Neural cell (in vitro differentiated cells): Measurements from ENCODE around the genes USP53 and TRPC3.

DNA sequence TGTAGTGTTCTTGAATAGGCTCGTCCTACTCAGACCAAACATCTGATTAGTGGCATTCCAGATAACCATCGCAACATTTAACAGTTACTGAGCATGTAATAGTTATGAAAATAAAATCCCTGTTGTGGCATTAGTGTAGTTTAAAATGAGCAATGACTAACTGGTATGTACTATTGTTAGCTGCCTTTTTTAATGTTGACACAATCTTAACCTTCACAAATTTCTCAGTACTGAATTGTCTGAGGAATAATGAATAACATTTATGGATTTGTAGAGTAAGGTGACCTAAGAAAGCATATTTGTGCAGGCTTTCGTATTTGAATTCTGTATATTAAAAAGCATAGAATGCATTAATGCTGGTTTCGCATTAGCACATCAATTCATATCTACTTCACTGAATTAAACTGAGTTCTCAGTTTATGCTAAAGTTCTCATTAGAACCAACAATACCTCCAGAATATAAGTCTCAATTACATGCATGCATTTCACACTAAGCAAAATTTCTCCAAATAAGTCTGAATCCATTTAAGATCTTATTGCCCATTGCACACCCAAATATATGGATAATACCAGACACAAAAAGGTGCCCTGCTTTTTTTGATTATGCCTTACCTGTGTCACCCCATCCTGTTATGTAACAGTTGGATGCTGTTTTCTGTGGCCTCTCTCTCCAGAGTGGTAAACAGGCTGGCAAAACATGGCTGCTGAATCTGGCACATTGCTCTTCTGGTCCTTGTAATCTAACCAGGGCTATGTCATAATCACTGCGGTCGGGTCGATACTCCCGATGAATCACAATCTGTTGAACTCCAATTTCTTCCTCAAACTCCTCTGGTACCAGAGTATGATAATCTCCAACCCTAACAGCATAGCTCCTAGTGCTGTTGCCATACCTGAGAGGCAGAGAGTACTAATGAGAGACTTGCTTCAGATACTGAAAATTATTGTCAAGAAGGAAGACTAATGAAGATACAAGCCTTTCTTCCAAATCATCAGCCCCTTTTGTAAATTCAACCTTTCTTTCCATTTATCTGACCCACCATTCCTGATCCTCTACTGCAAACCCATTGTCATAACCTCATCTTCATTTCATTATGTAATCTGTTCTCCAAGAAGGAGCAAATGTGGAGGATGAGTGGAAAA is 70.2 kb downstream of the PRSS12 start:
- RAMPAGE, long total RNA = no peak

- RAMPAGE, long total RNA = no peak
Measured at GRCh38 chr4:118805358-118806335, 30.3 kb downstream of the SEC24D start.

- RAMPAGE, long total RNA = no peak
Measured at GRCh38 chr4:119030921-119031618, 104.6 kb upstream of the MYOZ2 start.

- RAMPAGE, long total RNA = no peak
Measured at GRCh38 chr4:119041849-119042361, 93.7 kb upstream of the MYOZ2 start.

DNA sequence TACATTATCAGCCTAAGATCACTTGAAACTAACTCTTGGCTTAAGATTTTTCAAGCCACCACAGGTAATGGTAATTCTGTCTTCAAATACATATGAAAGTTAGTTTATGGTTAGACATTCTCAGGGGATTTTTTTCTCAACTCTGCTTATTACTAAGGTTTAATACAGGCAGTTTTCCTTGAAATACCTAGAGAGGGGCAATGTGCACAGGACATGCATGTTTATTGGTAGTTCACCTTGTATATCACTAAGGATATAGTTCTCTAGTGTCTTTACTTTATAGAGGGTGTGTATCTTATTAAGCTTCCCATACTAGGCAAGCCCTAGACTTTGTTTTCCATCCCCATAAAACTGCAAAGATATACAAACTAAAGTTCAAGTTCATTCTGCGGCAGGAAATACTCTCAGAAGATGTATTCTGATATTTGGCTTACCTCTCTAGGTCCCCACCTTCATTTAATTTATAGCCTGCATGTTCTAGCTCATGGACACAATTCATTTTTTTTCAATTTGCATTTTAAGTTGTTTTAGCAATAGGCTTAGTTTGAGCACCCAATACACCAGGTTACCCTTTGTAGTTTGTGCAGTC is 38.2 kb upstream of the MYOZ2 start:
- RAMPAGE, long total RNA = no peak

- RAMPAGE, long total RNA = no peak
Measured at GRCh38 chr4:119137924-119138604, 2.4 kb downstream of the MYOZ2 start.

GRCh38 chr4:119211739-119212920 is at the start of gene USP53:
Gene USP53 (plus strand): TSS chr4:119212713.
- RAMPAGE, long total RNA = start-site peak on the plus strand at chr4:119212662-119212713, 102 and 264 reads in 2 replicates

DNA sequence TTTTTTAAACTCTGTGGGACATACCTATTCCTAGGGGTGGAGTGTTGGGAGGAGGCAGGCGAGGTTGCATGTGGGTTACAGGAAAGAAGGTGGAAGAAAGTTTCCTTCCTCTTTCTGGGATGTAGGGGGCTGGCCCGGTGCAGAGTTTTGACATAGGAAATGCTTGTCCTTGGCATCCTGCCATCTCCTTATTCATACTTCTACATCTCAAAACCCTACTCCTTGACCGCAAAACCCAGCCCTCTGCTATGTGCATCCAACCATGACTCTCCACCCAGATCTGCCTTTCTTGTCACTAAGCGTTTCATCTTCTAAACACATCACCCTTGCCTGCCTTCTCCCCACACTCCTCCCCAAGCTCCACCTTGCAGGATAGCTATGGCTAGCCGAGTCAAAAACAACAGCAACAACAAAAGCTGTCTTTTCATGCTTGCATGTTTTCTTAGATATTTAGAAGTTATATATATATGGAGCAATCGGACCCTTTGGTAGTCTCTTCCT is 48.5 kb upstream of the FABP2 start:
- RAMPAGE, long total RNA = no peak

DNA sequence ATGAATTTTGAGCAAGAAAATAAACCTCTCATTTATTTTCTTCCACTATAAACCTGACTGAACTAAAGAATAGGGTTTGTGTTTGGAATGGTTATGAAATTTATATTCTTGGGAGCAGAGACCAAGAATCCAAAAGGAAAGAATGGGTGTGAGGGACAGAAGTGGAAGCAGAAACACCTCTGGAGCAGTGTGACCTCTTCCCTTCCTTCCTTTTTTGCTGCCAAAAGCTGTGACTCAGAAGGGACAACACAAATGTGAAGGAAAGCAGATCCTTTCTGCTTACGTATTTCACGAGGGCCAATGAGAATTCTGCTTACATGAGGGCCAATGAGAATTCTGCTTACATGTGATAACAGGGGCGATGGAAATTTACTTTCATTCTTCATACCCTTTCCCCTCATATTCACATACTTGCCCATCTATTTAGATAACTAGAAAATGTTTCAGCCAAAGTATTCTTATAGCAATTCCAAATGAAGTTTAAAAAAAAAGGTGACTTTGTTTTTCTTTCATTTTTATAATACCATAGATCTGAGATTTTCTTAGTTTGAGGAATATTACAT is 404.6 kb downstream of the PRDM5 start:
- RAMPAGE, long total RNA = no peak

- RAMPAGE, long total RNA = no peak
Measured at GRCh38 chr4:120921403-120921629, 1.2 kb downstream of the PRDM5 start.

GRCh38 chr4:121181880-121182253 is 17.7 kb upstream of the TNIP3 start:
- RAMPAGE, long total RNA = no peak

GRCh38 chr4:121216354-121216746 is 52.2 kb upstream of the TNIP3 start:
- RAMPAGE, long total RNA = no peak

DNA sequence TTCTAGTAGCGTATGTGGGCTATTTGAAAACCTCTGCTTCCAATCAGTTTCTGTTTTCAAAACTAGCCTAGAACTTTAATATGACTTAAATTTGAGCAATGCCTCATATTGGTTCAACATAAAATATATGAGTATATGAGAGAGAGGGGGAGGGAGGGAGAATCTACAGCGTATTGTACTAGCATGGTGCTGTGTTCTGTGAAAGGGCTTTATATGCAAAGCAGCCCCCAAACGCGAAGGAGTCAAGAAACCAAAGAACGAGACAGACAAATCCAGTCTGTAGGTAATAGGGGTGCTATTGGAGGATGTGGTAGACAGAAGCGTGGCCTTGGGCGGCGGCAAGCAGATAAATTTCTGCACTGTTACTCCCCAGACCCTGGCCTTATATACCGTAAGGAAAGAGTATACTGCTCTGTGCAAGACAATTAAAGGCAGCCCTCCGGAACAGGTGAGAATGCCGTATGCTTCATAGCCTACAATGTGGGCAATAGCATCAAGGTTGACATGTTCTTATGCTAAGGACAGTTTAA is 853 bp upstream of the ANXA5 start:
- RAMPAGE, long total RNA = no peak

- RAMPAGE, long total RNA = no peak
Measured at GRCh38 chr4:121711407-121712200, 14.8 kb upstream of the ANXA5 start.

GRCh38 chr4:121800284-121800926 is 718 bp upstream of the EXOSC9 start:
- RAMPAGE, long total RNA = no peak

DNA sequence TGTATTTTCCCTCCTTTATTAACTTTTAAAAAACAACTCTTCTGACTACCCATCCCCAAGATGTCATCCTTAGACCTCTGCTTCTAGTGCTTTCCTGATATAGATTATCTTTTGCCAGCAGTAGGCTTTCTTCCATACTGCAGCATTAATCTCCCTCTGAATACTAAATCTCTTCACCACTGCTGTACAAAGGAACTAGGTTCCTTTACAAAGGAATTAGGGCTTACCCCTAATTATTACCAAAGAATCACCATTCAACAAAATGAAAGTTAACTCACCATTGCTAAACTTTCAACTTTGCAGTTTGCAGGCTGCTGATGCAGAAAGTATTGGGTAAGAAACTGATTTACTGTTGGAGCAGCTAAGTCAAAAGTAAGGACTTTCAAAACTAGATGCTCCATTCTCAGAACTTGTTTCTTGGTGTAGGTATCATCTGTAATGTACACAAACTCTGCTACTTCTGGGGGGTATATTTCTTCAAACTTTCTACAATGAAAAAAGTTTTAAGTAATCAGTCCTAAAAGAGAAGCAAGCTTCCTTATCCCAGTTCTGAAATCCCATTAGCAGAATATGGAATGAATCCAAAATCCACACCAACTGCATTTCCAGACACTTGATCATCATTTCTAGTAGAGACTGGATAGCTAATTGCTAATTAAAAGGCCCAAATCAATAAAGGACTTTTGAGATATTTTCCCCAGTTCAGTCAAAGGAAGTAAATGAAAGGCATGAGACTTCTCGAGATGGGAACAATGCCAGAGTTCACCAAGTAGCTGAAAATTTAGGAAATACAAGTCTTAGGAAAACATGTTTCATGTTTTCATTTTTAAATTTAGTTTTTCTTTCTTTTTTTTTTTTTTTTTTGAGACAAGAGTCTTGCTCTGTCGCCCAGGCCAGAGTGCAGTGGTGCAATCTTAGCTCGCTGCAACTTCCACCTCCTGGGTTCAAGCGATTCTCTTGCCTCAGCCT is 4.3 kb downstream of the CCNA2 start:
- RAMPAGE, long total RNA = no peak

GRCh38 chr4:121951873-121952286 is at the start of gene TRPC3:
Gene TRPC3 (minus strand): TSS chr4:121952060.
- RAMPAGE, long total RNA = no peak

DNA sequence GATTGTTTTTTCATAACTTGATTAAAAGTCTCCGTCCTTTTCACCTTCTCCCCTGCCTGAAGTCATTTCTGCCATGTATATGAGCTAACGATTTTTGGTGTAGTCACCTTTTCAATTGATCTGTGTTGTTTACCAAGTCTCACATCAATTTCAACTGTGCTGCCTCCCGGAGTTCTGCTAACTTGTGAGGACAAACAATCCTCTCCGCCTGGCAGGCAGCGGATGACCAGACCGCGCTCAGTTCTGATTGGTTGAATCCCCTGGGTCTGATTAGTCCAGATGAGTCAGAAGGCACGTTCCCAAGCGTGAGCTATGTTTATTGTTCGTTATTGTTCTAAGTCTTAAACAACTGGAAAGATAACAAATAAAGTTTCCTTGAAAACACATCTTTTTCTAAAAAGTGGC is 37.8 kb upstream of the TRPC3 start:
- RAMPAGE, long total RNA = no peak

- RAMPAGE, long total RNA = no peak
Measured at GRCh38 chr4:122239435-122240364, 87.6 kb downstream of the BLTP1 start.

DNA sequence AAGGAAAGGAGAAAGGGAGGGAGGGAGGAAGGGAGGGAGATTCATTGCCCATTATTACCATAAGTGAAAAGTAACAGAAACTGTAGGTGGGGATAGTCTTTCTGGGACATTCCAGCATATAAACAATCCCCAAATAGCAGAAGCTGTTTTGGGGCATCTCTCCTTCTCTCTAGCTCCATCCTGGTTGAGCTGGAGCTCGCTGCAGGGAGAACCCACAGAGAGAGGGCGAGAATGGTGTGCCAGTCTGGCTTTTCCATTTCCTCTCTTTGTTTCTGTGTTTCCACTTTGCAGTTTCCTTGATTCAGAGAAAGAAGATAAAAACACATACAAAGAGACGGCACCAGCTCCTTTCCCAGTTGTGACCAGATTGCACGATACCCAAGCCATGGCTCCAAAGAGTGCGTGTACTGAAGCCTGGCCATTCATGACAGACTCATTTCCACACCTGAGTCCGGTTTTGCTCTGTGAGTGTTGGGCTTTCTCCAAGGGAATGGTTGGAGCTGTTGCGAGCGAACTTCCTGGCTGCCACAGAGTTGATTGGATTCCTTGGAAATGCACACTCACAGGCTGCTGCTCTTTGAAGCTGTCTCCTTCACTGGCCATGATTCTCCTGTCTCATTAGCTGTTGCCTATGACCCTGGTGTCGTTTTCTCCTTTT is 44.1 kb upstream of the BBS12 start:
- RAMPAGE, long total RNA = no peak